Pulmonary artery (tissue), 1 donor: Measurements from ENCODE around the gene GPSM1.

DNA sequence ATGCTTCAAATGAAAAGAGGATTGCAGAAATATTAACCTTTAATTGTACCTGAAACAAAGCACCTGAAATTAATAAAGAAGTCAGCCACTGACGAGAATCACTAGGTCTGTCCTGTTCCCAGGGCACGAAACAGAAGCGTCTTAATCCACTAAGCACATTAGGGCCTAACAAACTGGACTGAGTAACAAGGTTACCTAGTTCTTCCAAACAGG lies 1.2 kb downstream of the CAMSAP1 start:
- PRO-cap, result no peak

- PRO-cap, result bidirectional peak, plus-strand start at chr9:135907852, minus-strand start at chr9:135907560
These were observed 633 bp upstream of the CAMSAP1 start for GRCh38 chr9:135907706-135908651.

- PRO-cap, result no peak
These were observed 21.6 kb downstream of the UBAC1 start for GRCh38 chr9:135939416-135940139.

DNA sequence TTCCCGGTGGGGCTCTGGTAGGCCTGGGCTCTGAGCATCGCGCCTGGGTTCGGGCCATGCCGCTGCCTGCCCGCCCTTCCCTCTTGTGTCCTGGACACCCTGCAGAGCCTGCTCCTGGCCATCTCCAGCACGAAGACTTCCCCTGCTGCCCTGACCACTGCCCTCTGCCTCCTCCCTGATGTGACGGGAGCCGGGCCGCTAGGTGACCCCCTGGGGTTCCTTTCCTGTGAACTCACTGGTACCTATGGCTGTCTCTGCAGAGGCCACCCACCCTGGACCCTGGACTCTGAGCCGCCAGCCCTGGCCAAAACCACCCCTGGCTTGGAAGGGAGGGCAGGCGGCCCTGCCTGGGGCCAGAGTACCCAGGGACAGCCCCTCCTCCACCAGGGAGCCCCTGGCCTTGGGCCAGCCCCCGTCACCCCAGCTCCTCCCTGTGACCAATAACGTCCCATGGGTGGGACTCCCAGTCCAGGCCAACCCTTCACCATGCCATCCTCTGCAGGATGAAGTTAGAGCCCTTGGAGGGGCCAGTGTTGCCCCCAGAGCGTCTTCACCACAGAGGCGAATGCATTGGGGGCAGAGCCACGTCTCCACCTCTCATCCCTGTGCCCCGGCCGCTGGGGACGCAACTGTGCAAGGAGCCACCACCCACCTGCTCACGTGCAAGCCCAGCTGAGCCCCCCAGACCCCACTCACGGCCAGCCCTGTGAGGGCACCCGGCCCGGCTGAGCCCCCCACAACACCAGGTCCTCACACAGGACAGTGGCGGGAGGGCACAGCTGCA lies 33.1 kb upstream of the UBAC1 start:
- PRO-cap, result no peak

- PRO-cap, result no peak
These were observed 46.5 kb upstream of the UBAC1 start for GRCh38 chr9:136007369-136008413.

DNA sequence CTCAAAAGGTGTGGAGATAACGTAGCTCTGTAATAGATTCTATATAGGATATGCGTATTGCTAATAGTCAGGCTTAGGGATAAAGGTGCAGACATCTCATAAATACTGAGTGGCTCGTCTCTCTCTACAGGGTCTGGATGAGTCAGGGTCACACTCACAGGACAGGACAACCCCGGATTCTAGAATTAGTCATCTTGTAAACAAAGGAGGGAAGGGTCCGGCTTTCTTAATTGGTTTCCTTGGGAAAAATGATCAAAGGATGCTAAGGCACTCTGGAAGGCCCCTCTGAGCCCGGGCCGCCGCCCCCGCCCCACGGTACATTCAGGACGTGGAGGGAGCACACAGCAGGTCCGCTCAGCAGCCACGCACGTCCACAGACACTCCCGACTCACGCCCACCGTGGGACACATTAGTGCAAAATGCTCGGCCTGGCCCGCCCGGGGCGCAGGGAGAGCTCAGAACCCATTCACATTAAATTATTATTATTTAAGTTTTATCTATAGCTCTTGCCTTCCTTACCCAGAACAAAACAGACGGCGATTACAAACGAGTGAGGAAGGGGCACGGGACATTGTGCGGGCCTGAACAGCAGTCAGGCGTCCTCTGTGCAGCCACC lies 47.3 kb upstream of the UBAC1 start:
- PRO-cap, result no peak

DNA sequence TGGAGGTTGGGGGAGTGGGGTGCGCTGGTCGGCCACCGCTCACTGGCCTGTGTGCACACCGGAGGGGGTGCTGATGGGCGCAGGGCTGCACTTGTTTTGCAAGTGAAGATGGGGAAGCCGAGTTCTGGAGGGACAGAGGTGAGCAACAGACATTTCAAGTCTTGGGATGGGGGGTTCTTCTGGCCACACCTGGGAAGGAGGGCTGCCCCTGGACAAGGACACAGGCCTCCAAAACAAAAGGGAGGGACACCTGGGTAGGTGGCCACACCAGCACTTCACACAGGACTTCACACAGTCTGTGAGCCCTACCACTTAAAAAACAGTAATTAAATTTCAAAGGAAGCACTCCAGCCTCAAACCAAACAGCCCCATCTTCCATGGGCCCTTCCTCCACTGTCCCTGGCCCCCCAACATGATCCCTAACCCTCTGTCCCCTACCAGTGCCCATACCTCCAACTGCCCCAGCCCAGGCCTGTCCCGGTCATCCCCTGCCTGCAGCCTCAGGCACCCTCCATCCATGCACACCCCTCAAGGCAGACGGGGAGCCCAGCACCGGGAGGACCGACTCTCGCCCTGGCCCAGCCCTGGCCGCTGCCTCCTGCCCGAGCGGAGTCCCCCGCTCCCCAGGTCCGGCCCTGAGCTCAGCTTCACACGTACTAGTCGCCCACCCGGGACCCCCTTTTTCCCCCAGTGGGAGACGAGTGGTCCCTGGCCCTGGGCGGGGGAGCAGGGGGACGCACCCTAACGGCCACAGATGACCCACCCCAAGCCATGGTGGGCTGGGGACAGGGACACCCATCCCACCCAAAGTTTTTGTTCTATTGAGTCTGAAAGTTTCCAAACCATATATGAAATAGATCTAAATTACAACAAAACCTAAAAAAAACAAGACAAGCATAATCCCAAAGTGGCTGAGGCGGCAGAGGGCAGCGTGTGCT lies 48.9 kb upstream of the UBAC1 start:
- PRO-cap, result no peak

DNA sequence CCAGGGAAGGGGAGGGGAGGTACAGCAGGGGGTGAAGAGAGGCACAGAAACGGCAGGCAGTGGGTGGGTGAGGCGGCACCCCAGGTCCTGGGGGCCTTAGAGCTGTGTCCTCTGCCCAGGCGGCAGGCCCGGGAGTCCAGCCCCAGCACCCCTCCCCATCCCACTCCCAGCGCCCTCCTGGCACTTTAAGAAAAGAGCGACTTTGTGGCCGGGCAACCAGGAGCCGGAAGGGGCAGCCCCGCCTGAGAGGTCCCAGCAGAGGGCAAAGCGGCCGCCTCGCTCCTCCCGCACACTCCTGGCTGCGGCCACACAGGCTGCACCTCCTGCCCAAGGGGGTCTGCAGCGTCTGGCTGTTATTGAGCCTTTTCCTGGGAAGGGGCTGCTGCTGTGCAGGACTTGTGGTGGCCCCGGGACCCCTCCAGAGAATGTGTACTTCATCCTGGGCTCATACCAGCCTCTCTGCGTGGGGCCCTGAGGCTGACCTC lies 42.6 kb downstream of the NACC2 start:
- PRO-cap, result no peak

DNA sequence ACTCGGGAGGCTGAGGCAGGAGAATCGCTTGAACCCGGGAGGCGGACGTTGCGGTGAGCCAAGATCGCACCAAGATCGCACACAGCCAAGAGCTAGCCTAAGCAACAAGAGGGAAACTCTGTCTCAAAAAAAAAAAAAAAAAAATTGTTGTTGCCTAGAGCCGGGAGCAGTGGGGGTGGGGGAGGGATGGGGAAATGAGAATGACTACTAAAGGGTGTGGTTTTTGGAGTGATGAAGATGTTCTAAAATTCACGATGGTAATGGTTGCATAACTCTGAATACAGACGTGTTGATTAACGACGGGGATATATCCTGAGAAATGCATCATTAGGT lies 28.0 kb downstream of the NACC2 start:
- PRO-cap, result no peak

GRCh38 chr9:136115732-136116037 lies 3.0 kb downstream of the TMEM250 start:
- PRO-cap, result no peak

- PRO-cap, result no peak
These were observed 1.2 kb downstream of the TMEM250 start for GRCh38 chr9:136117226-136118035.

- PRO-cap, result no peak
These were observed 25.5 kb upstream of the TMEM250 start for GRCh38 chr9:136144141-136144662.

DNA sequence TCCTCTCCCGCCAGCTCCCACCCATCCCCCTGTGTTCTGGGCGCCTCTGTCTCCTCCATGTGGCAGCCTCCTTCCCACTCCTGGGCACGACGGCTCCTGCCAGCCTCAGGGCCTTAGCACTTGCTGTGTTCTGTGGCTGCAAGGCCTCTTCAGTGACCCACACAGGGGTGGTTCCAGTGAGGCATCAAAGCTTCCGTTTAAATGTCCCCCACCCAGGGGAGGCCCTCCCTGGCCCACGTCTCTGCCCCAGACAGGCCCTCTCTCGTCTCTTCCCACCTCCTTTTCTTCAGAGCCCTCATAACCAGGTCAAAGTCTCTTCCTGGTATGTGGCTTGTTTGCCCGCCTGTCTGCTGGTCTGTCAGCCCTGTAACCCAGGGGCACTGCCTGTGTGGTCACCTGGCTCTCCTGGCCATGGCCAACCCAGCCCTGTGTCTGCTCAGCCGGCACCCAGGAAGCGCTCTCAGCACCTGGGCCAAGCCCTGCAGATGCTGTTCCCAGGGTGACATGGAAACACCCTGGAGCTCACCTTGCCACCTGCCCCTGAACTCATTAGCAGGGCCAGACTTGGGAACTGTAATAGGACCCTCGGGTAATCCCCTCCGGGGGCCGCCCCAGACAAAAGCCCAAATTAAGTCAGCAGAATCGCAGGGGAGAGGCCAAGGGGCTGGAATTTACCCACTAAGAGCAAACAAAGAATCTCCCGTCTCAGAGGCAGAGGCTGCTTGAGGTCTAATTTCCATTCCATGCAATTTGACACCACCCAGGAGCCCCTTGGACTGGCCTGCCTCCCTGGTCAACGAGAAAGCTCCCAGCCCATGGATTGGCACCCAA lies 33.7 kb downstream of the LHX3 start:
- PRO-cap, result no peak

DNA sequence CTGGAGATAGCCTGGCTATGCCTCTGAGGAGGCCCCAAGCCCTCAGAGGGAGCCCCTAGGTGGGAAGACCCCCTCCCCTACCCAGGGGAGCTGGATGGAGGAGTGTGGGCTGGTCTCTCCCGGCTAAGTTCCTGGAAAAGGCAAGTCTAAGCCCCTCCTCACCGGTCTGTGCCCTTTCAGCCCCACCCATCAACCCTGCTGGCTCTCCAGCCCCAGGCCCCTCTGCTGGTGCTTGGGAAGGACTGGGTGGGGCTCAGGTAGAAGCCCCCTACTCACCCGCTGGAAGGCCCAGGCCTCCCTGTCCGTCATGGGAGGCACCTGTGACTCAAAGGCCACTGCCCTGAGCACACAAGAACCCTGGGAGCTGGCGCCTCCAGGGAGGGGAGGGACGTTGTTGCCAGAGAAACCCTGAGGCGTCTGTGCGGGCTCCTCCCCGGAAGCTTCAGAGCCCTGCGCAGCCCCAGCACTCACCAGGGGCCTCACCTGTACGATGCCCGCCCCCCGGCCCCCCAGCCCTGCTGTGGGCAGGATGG lies 7.5 kb upstream of the CCDC187 start:
- PRO-cap, result no peak

GRCh38 chr9:136326748-136328024 lies at the start of gene GPSM1:
Gene GPSM1 (plus strand): TSS chr9:136327539.
- PRO-cap, result bidirectional peak, plus-strand start at chr9:136327563, minus-strand start at chr9:136327415

GRCh38 chr9:136344249-136344924 lies 17.0 kb downstream of the GPSM1 start:
- PRO-cap, result no peak

- PRO-cap, result no peak
These were observed 2.6 kb downstream of the DNLZ start for GRCh38 chr9:136360555-136361638.

DNA sequence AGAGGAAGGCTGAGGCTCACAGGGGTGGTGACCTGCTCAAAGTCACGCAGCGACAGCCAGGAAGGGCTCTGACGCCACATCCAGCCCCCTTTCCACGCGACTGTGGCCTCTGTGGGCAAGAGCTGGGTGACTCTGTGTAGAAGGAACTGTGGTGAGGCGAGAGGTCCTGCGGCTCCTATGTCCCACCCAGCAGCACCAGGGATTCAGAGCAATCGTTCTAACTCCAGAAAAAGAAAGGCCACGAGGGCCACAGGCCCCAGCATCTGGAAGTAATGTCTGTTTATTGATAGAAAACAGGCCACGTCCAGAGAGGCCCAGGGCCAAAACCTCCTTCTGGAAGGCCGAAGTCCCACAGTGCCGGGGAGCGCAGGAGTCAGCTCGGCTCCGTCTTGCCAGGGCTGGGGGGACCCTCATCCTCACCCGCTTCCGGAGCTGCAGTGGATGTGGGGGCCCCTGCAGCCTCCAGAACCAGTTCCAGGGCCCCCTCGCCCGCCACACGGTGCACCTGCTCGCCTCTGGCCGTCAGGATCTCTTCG lies 1.8 kb downstream of the DNLZ start:
- PRO-cap, result no peak

DNA sequence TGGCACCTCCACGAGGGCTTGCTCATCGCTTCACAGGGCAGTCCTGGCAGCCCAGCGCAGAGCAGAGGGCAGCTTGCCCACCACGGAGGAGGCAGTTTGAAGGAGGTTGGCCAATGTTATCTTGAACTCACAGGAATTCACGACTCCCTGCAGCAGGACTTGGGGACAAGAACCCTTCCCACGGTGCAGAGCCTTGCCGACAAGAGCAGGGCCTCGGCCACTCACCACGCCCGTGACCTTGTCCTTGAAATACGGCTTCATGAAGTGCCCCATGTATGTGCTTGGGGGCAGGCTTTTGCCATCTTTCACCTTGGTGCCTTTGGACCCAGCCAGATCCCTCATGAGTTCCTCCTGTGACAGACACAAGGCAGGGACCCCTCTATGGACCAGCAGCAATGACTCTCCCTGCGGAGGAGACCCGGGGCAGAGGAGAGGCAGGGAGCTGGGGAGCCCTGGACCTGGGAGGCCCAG lies 4.9 kb downstream of the SNAPC4 start:
- PRO-cap, result no peak

DNA sequence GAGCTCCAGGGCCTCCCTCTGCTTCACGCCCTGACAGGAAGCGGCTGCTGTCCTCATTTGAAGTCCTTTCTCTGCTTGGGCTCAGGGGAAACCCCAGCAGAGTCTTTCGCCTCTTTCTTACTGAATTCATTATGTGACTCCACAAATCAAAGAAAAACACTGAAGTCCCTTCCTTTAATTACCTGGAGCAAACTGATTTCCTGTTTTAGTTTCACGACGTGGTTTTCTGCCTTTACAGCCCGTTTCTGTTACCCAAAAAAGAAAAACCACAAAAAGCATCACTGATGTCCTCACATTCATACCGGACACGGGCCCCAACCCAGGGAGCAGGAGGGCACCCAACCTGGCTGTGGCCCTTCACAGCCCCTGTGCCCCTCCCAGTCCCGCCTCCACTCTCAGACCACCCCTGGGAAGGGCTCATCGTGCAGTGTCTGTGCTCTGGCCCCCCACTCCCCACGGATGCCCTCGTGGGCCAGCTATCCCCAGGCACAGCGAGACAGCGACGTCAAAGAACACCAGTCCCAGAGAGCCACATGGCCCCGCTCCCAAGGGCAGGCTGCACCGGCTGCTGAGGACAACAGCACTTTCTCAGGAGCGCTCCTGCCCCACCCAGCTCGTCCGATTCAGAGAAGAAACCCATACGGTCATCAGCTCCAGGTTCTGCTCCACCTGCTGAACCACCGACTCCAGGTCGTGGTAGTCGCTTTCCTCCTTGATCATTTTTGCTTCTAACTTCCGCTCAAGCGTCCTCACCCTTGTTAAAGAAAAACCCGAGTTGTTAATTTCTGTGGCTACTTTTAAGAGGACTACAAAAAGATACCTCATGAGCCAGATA lies 4.7 kb upstream of the SNAPC4 start:
- PRO-cap, result no peak